ENCODE data around the gene KRT71.

DNA sequence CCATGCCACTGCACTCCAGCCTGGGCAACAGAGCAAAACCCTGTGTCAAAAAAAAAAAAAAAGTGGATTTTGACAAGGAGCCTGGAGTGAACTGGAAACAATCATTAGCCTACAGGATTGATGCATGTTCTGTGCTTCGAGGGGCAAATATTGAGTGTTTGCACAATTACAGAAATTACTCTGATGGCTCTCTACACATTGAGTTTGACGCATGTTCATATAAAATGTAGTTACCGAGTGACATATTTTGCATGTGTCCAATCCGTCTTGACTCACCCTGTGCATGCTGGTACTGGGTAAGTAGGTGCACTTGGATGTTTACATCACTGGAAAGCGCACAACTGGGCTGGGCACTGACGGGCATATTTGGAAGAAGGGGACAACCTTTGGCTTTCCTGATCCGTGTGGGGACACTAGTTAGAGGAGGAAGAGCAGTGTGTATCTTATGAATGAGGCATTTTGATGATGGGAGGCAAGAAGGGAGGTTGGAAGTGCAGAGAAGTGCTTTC is 4.9 kb upstream of the KRT6A start:
- RRBS: no CpG with 5 or more reads among the region's 7 CpGs

DNA sequence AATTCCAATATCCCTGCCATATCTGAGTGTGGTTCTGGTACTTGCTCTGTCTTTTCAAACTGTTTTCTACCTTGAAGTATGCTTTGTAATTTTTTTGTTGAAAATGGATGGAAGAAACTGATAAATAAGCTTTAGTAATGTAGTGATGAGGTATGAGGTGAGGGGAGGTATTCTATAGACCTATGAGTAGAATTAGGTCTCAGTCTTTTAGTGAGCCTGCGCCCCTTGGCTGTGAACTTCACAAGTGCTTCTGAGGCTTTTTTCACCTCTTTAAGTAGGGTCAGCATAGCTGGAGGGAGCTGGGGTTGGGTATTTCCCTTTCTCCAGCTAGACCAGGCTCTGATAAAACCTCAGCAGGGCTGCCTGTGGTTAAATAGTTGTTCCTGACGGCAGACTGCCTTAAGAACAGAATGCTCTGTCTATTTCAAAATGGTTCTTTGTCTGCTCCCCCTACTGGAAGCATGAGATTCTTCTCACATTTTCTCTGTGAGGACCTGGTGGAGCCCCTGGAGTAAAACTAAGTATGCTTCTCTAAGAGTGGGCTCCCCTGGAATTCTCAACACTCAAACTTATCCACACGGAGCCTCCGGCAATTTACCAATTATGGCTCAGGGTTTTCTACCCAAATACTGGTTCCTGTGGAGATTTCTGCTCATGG is 13.2 kb downstream of the KRT5 start:
- RRBS: no CpG with 5 or more reads among the region's 4 CpGs

DNA sequence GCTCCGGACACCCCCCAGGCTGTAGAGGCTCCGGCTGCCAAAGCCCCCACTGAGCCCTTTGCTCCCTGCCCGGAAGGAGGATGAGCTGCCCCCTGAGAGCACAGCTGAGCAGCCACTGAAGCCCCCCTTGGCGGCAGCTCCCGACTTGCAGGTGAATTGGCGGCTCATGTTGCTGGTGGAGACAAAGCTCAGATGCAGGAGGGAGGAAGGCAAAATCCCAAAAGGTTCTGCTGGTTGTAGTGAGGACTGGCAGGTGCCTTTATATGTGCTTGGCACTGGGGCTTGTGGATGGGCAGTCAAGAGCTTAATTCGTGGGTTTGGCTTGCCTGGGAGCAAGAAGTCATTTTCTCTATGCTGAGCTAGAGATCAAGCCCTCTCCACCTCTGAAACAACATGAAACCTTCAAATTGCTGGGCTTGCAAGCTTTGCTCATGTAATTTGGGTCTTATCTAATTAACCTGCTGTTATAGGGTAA is at the start of gene KRT71:
Gene KRT71 (minus strand): TSS at position 236 of the 475 bp plus-strand sequence.
- RRBS: 92% methylated on average over 1 of the region's 7 CpGs

GRCh38 chr12:52898672-52899042 is 6.2 kb downstream of the KRT8 start:
- RRBS: no CpG with 5 or more reads among the region's 17 CpGs

GRCh38 chr12:52903247-52904340 is 1.3 kb downstream of the KRT8 start:
- RRBS: 10% methylated on average over 11 of the region's 62 CpGs

- RRBS: no CpG with 5 or more reads among the region's 5 CpGs
Observed at GRCh38 chr12:52908492-52908928, 3.6 kb upstream of the KRT8 start.

GRCh38 chr12:52912885-52913893 is 8.3 kb upstream of the KRT8 start:
- RRBS: no CpG with 5 or more reads among the region's 17 CpGs

DNA sequence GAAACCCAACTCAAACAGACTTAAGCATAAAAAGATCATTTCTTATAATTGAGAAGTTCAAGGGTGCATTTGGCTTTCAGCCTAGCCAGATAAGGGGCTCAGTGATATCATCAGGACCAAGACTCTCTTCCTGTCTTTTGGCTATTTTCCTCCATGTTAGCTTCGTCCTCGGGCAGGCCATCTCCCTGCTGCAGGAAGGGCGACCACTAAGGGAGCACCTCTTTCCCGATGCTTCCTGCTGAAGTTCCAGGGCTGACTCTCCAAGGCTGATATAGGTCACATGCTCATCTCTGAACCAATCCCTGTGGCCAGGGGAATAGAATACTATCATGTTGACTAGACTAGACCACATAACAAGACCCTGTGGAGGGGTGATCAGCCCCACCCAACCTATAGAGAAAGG is 9.8 kb upstream of the KRT8 start:
- RRBS: no CpG with 5 or more reads among the region's 4 CpGs

- RRBS: no CpG with 5 or more reads among the region's 7 CpGs
Observed at GRCh38 chr12:52980706-52981098, 25.6 kb upstream of the EIF4B start.

GRCh38 chr12:53019737-53020487 is 13.7 kb downstream of the EIF4B start:
- RRBS: no CpG with 5 or more reads among the region's 3 CpGs

- RRBS: no CpG with 5 or more reads among the region's 9 CpGs
Observed at GRCh38 chr12:53034254-53035257, 15.3 kb upstream of the TNS2 start.

DNA sequence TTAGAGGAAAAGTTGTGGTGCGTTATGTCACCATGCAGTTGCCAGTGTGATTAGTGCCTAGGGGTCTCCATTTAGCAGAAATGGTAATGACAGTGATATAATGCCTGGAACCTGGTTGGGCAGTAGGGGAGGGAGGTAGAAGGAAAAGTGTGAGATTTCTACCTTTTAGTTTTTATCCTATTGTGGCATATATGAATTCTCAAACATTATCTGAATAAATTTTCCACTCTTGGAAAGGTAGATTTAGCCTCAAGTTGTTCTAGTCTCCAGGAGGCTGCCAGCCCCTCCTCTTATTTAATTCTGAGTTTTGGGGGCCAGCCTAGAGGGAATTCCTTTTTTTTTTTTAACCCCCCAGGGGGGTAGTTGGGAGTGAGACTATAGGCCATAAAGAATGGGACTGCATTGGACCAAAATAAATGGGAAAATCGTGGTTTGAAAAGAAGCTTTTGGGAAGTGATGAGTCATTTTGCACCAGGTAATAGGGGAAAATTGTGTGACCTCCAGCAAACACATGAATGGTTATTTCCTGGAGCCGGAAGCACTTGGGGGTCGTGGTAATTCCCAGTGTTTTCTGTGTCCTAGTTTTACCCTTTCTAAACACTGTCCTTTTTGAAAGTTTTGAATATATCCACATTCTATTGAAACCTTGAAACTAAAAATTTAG is 9.3 kb upstream of the TNS2 start:
- RRBS: no CpG with 5 or more reads among the region's 4 CpGs

DNA sequence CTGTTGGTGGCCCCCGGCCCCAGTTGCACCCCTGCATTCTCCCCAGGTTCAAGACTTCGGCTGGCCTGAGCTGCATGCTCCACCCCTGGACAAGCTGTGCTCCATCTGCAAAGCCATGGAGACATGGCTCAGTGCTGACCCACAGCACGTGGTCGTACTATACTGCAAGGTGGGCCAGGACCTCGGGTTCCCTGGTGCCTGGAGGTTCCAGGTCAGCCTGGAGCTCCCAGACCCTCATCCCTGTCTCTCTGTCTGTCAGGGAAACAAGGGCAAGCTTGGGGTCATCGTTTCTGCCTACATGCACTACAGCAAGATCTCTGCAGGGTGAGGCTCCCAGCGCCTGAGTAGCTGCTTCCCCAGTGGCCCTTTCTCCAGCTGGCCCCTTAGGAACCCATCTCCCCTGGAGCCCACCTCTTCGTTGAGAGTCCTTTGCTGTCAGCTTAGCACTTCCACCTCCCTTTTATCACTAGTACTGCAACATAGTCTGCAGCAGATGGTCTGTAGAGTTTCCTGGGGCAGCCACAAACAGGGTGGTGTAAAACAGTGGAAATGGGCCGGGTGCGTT is 5.7 kb downstream of the TNS2 start:
- RRBS: 73% methylated on average over 1 of the region's 10 CpGs

DNA sequence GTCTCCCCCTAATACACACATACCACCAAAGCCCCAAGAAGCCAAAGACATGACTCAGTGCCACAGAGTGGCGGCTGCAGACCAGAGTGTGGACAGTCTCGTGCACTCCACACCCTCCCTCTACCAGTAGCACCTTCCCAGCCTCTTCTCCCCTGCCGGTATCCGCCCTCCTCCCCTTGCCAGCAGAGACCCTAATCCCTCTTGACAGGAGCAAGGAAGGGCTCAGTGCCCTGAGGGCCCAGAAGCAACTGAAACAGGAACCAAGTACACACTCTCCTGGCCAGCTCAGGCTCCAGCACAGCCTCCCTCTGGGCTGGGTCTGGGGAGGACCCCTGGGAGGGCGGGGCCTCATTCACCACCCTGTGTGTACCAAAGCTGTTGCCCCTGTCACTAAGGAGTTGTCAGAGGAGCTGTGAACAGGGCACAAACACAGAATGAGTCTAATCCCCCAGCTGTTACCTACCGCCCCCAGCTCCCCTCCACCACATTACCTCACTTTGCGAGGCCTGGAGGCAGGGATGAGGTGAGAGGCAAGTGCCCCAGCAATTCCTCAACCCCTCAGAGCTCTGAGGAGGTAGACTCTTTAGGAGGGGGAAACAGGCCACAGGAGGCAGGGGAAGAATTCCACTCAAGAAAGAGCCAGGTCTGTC is 8.2 kb downstream of the SPRYD3 start:
- RRBS: no CpG with 5 or more reads among the region's 7 CpGs

DNA sequence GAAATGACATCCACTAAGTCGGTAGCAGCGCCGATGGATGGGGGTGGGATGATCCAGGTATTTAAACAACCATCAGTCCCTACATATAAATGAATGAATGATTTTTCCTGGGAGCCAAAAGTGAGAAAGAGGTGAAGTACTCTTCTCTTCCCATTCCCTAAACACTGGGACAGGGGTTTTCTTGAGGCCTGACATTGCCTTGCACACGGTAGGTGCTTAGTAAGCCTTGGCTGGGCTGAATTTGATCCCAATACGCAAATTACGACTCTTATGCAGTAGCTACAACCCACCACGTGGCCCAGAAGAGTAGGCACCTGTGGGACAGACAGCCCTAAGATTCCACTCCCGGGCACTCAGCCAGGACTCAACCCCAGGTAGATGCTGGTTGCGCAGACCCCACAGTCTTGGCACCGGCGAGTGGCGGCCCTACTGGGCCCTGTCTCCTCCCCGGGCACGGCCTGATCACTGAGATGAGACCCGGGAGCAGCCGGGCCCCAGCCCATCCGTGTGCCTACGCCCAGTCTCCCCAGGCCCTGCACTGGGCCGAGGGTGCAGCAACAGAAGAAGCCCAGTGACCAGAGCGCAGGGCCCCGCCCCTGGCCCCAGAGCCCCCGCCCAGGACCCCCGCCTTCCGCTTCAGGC is 449 bp downstream of the SPRYD3 start:
- RRBS: 10% methylated on average over 3 of the region's 24 CpGs

GRCh38 chr12:53099185-53099706 is 1.8 kb downstream of the IGFBP6 start:
- RRBS: no CpG with 5 or more reads among the region's 6 CpGs

GRCh38 chr12:53455175-53455747 is 3.4 kb downstream of the PCBP2 start:
- RRBS: no CpG with 5 or more reads among the region's 5 CpGs

DNA sequence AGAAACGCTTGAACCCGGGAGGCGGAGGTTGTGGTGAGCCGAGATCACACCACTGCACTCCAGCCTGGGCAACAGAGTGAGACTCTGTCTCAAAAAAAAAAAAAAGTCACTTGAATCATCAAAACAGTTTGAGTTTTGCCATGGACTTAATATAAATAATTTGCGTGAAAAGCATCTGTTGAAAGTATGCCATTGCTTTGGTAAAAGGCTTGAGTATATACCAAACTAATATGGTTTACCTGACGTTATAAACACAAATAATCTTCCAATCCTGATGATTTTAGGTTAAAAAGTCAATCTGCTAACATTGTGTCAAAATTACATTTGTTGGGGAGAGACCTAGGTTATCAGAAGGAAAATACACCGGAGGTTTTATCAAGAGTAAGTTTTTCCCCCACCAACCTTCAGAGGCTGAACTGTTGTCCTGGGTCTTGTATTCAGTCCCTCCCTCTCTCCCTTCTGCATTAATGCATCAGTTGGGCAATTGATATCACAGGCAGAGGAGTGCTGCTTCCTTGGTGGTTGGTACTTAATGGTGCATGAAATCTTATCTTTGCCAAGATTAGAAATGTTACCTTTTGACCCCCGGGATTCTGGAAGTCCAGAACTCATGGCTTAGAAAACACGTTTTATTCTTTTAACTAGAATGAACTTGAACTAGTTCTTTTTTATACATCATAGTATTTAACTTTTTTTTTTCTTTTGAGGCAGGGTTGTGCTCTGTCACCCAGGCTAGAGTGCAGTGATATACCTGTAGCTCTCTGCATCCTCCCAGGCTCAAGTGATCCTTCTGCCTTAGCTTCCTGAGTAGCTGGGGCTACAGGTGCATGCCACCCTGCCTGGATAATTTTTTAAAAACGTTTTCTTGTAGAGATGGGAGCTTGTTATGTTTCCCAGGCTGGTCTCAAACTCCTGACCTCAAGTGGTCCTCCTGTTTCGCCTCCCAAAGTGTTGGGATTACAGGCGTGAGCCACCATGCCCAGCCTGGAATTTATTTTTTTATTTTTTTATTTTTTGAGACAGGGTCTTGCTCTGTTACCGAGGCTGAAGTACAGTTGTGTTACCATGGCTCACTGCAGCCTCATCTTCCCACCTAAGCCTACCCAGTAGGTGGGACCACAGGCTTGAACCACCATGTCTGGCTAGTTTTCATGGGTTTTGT is 4.8 kb downstream of the PCBP2 start:
- RRBS: no CpG with 5 or more reads among the region's 13 CpGs

- RRBS: no CpG with 5 or more reads among the region's 20 CpGs
Observed at GRCh38 chr12:53460222-53461626, 8.8 kb downstream of the PCBP2 start.

Measured in HGPS cell (cell line).